Right common carotid artery plus branches (tissue), 1 donor: ENCODE data around the gene EIF2B2.

DNA sequence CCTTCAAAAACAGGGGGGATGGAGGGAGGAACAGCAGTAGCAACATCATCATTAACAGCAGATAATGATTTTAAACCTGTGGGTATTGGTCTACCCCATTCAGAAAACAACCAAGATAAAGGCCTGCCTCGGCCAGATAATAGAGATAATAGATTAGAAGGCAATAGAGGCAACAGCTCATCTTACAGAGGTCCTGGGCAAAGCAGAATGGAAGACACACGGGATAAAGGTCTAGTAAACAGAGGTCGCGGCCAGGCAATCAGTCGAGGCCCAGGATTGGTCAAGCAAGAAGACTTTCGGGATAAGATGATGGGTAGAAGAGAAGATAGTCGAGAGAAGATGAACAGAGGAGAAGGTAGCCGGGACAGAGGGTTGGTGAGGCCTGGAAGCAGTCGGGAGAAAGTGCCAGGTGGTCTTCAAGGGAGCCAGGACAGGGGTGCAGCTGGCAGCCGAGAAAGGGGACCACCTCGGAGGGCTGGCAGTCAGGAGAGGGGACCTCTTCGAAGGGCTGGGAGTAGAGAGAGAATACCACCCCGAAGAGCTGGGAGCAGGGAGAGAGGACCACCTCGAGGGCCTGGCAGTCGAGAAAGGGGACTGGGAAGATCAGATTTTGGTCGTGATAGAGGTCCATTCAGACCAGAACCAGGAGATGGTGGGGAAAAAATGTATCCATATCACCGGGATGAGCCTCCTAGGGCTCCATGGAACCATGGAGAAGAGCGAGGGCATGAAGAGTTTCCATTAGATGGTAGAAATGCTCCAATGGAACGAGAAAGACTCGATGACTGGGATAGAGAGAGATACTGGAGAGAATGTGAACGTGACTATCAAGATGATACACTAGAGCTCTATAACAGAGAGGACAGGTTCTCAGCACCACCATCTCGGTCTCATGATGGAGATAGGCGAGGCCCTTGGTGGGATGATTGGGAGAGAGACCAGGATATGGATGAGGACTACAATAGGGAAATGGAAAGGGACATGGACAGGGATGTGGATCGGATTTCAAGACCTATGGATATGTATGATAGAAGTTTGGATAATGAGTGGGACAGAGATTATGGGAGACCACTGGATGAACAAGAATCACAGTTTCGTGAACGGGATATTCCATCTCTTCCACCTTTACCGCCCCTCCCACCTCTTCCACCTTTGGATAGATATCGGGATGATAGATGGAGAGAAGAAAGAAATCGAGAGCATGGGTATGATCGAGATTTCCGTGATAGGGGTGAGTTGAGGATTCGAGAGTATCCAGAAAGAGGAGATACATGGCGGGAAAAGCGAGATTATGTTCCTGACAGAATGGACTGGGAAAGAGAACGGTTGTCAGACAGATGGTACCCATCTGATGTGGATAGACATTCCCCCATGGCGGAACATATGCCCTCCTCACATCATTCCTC lies 35.6 kb downstream of the YLPM1 start:
- PRO-cap, result no peak

- PRO-cap, result no peak
These were observed 22.9 kb downstream of the PROX2 start for GRCh38 chr14:74852989-74853498.

- PRO-cap, result no peak
These were observed 17.5 kb downstream of the RPS6KL1 start for GRCh38 chr14:74905284-74906148.

DNA sequence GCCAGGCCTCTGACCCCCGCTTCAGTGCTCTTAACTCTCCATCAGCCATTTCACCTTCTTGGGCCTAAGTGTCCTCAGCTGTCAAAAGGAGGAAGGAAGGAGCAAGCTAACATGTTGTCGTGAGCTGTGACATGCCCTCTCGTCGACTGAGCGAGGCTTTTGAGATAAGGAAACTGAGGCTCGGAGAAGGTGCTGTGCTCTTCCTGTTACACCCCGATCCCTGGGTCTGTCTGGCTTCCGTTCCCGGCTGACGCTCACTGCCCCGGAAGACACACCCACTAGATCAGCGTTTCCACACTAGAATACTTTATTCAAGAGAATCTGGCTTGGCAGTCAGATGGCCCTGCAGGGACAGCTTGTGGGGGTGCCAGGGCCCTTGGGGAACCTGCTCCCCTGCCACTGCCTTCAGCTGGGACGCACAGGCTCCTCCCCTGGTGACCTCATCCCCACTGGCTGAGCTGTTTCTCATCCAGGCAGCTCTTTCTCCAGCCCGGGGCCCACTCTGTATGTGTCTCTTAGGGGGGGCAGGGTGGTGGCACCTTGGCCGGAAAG lies 13.8 kb downstream of the PGF start:
- PRO-cap, result no peak

DNA sequence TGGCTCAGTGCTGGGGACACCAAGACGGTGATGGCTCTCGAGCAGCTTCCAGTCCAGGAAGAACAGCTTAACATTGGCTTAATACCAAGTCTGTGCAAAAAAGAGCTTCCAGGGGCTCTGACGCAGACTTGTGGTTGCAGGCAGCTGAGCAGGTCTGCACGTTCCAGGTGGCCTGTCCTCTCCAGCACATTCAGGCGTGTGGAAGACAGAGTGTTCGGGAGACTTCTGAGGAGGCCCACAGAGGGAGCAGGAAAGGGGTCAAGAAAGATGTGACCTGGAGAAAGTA lies 8.6 kb upstream of the PGF start:
- PRO-cap, result no peak

DNA sequence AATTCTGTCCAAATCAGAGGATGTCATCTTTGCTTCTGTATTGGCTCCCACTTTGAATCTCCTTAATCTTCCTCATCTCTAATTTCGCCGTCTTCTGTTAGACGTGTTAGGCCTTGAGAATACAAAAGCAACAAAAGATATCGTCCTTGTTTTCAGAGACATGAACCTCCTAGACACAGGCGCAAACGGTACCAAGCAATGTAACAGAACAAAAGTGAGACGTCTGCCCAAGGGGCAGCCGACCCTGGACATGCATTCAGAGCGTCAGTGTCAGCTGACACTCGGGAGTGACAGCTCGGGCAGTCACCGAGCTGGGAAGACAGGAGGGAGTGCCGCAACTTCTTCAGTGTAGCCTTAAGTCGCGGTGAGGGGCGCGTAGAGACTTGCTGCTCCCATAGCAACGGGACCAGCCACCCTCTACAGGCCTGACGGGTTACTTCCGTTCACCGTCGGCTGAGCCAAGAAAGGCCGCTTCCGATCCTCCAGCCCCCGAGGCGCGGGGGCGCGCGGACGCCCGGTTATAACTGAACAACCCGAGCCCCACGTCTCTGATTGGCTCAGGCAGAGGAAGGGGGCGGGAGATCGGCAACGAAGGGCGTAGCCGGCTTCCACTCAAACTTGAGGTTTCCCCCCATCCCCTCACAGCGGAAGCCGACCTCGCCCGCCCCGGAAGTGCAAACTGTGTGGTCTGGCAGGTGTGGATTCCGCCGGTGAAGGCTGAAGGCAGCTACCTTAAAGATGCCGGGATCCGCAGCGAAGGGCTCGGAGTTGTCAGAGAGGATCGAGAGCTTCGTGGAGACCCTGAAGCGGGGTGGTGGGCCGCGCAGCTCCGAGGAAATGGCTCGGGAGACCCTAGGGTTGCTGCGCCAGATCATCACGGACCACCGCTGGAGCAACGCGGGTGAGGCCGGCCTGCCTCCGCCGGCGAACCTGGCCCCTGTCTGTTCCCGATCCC lies at the start of gene EIF2B2:
EIF2B2 (plus strand) TSS at position 669 of the 955 bp plus-strand sequence.
- PRO-cap, result bidirectional peak, plus-strand start at position 677 of the sequence, minus-strand start at position 506 of the sequence

DNA sequence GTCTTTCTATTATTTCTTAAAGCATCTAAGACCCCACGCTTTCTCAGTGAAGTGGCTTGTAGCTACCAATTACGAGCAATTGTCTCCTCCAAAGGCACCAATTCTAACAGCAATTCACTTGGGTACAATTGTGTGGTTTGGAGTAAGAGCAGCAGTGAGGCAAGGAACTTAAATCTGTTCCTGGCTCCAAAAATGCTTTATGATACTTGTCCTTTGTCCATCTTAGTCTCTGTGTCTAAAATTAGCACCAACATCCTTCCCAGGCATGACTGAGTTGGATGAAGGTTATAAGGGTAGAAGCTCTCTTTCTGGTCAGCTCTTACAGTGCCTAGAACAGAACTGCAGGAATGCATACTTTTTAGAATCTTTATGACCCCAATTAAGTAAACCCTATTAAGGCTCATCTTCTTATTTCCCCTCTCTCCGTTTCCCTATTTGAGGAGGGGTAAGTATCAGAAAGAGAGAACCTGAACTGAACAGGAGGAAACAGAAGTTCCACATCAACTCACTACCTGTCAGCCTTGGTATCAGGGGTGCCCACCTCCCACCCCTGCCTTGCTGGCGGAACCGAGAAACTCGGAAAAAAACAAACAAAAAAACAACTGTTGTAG lies 9.1 kb downstream of the EIF2B2 start:
- PRO-cap, result no peak

DNA sequence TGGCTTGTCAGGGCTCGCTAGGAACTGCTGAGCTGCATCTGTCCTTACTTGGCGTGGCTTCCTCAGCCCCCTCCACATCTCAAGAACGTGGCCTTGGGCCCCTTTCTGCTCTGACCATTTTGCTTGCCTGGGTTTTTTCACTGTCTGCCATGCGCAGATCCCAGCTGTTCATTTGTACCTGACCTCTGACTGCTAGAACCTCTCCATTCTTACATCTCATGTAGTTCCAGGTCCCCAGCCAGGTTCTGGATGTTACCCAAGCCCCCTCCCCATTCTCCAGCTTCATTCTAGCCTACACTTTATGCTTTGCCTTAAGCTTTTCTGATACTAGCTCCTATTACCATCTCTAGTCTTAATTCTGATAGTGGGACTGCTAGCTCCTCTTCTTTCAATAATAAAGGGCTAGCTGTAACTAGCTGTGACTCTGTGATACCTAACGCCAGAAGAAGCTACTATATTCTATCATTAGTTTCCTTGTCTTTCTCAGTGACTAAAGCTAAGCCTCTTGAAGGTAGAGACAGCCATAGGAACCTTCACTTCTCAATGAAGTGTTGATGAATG lies 11.5 kb downstream of the EIF2B2 start:
- PRO-cap, result no peak

- PRO-cap, result bidirectional peak, plus-strand start at chr14:75070656, minus-strand start at chr14:75070536
These were observed 850 bp downstream of the ZC2HC1C start for GRCh38 chr14:75070165-75070817.

- PRO-cap, result no peak
These were observed 12.8 kb downstream of the NEK9 start for GRCh38 chr14:75113977-75114551.

DNA sequence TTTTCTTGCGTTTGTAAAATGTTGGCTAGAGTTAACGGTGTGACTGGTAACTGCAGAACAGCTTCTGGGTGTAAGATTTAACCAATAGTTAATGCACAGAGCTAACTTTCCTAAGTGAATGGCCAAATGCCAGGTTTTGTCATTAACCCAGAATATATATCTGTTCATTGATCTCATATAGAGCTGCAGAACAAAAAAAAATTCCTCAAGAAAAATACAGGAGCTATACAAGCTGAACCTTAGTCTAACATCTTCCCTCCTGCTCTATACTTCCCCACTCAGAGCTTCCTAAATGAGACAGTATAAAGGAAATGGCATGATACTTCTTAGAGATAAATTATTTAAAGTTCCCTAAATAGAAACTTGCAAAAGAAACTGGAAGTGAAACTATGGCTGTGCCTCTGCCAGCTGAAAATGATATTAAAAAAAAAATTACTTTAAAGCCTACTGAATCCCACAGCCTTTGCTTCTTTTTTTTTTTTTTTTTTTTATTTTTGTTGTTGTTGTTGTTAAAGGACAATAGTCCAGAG lies 11.6 kb upstream of the NEK9 start:
- PRO-cap, result no peak

GRCh38 chr14:75263839-75264457 lies 14.7 kb upstream of the FOS start:
- PRO-cap, result no peak

GRCh38 chr14:75294243-75295036 lies 15.8 kb downstream of the FOS start:
- PRO-cap, result bidirectional peak, plus-strand start at chr14:75294404, minus-strand start at chr14:75294195; unidirectional peak, plus-strand start at chr14:75294626

DNA sequence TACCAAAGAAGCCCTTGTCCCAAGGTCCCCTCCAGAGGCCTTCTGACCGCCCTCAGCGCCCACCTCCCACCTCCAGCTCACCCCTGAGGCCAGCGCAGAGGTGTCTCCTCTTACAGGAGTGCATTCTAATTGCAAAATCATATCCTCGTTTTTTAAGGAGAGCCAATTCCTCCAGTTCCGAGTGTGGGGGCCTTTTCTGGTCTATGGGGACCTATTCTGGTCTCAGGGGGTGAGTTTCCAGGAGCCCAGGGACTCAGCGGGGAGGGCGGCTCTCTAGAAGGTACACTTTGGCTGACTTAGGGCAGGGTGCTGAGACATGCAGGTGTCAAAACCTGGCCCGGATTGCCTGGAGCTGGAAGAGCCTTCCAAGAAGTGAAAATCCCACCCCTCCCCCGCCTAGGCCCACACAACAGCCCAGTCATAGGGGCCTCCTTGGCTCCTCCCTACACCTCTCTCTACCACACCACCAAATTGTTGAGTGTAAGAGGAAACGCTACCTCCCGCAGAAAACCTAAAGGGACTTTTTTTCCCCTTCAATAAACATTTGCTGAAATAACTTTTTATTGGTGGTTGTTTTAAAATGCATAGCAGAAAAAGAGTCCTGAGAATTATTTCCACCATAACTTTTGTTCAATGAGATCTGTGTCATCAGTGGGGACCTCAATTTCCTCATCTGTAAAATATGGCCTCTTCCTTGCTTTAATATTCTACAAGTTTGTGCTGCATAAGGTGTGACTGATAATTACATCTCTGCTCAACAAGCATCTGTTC lies 8.4 kb upstream of the JDP2 start:
- PRO-cap, result no peak

GRCh38 chr14:75428853-75429348 lies 1.1 kb downstream of the JDP2 start:
- PRO-cap, result no peak

DNA sequence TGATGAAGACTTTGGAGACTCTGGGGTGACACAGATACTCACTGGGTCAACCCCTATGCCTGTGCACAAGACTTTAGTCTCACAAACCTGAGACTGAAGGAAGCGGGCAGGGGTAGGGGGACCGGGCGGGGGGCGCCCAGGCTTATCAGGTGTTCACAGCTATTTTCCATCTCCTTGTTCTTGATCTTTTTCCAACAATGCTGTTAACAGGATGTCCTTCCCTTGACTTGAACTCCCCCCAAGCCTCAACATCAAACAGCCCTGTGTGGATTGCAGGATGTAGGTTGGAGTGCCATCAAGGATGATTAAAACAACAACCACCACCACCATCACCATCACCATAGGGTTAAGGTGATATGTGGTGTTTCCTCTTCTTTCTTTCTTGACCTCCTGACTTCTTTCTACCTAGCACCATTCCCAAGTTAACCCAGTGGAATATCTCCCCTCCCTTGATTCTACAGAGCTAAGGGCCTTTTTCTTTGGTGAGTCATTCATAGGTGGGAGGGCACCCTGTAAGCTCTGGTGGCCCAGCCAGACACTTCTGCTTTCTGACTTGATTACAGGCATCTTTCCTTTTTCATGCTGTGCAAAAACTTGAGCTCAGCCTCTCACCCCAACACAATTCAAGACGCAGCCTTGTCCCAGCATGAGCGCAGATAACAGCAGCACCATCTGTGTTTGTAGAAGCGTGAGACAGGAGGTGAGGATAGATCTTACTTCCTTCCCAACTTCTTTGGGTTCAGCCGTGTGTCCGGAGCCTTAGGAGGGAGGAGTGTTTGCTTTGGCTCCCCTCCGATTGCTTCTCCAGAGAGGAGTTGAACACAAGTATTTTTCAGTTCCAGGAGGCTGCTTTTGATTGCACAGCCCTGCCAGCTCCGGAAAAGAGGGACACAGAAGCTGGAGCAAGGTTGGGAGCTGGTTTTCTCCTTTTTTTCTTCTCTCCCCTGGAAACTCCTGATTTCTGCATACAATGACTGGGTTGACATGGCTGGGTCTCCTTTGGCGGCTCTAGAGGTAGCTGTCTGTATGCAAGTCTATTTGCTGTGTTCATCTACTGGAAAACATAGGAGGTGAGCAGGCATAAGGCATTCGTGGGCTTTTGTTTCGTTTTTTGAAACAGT lies 26.9 kb downstream of the FLVCR2 start:
- PRO-cap, result no peak

DNA sequence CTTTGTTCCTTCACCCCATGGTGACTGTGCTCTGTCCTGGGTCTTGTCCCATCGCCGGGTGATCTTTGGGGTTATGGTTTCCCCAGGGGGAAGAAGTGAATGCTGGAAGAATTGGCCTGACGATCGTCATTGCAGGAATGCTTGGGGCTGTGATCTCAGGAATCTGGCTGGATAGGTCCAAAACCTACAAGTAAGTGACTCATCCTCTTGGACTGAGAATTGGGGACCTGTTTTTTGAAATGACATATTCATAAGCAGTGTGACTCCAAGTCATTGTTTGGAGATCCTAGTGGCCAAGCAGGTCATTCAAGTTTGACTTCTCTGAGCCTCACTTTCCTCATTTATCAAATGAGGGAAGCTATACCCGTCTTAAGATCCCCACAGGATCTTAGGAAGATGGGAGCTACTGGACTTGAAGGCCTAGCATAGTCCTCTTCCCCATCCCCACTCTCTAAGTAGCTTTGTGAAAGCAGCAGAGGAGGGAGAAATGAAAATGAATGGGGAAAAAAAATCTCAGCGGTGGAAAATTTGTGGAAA lies 25.8 kb downstream of the ERG28 start:
- PRO-cap, result no peak

GRCh38 chr14:75647452-75647937 lies 13.2 kb downstream of the ERG28 start:
- PRO-cap, result no peak

- PRO-cap, result no peak
These were observed 114.3 kb downstream of the TTLL5 start for GRCh38 chr14:75775302-75775828.

GRCh38 chr14:75832589-75833528 lies 148.9 kb downstream of the TGFB3 start:
- PRO-cap, result no peak